Mesenchymal stem cell of the bone marrow (primary cell): ENCODE results near the genes MAGED4, SSX2 and PHF8.

DNA sequence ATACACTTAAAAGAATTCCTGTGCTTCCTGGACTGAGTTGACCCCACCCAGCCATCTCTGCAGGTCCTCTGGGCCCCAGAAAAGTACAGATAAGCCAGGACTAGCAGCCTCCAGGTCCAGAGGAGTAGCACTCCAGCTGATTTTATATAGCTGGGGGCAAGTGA, 170.2 kb downstream of the SHROOM4 start:
- CAGE, long polyA plus RNA = no peak

- CAGE, long polyA plus RNA = no peak
Measured at GRCh38 chrX:51333458-51333784, 799 bp downstream of the NUDT10 start.

DNA sequence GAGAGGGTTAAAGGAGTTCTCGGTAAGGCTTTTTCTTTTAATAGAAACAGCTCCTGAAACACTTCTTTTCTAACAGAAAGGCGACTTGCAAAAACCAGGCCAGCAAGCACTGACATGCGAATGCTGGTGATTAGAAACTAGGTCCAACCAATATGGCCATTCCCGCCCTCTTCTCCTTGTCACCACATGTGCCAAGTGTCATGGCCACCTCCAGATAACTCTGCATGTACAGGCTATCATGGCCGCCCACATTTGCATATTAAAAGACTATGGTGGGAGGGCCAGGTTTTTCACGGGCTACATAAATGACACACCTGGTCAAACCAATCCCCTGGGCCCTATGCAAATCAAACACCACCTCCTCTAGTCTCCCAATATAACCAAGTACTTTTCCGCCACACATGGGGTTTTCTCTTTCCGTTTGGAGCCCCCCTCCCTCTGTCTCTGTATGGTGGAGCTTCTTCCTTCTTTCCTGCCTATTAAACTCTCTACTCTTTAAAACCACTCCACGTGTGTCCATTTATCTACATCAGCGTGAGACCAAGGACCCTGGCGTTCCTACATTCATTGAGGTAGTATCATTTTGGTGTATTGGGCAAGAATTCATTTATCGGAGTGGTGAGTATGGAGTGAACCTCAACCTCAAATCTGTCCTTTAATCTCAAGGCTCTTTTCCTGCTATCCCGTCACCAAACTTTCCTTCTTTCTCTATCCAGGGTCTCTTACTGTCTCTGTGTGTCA, 40.0 kb downstream of the NUDT11 start:
- CAGE, long polyA plus RNA = no peak

DNA sequence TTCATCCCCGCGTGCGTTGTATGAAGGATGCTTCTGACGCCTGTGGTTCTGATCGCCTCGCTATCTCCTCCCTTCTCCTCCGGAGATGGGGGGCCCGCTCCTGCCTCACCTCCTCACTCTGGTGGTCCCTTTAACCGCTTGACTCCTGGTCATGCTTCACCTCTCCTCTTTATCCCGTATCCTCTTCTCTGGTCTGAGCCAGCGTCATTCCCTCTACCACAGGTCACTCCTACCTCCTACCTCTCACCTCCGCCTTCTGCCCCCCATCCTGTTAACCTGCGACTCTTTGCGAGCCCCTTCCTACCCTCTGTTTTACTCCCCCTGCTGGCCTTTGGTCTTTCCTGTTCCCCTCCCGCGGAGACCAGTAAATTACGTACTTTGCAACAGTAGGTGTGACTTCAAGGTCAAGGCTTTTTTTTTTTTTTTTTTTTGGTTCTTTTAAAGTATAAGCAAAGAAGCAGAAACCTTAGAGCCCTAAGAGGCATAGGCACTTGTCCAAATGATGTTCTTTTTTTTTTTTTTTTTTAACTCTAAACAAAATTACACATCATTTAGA, 60.1 kb downstream of the GSPT2 start:
- CAGE, long polyA plus RNA = no peak

DNA sequence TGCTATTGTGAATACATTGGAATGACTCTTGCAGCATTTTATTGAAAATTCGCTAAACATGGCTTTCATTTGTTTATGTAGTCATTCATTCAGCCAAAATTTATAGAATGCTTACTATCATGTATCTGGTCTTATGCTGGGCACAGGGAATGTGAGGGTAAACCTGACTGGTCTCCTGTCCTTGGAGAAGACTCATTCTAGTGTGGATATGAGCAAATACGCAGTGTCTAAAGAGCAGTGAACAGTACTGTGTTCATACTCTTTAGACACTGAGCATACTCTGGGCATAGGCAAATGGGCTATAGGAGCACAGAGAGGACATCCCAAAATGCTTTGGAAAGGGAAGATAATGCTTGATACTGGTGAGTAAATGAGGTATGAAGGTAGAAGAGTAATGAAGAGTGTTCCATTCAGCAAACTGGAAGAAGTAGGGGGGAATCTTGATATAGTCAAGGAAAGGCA, 67.2 kb downstream of the GSPT2 start:
- CAGE, long polyA plus RNA = no peak

GRCh38 chrX:52184598-52185131, at the start of gene MAGED4:
Gene MAGED4 (plus strand): TSS chrX:52184888.
- CAGE, long polyA plus RNA = no peak

DNA sequence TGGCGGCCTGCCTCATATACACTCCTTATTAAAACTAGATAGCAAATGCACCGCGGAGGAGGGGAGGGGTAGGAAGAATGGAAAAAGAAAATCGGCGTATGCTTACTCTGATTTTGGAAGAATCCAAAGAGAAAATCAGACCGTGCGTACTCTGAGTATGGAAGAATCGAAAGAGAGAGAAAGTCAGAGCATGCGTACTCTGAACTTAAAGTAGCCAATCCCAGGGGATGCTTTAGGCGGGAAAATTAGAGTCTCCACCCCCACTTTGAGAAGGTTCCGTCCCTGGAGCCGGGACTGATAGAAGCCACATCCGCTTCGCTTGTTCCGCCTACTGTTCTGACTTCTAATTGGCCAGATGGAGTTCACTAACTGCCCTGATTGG, at the start of gene SSX2:
TSS of gene SSX2 (minus strand) at position 173 of the 382 bp plus-strand sequence.
- CAGE, long polyA plus RNA = no peak

- CAGE, long polyA plus RNA = no peak
Measured at GRCh38 chrX:53145380-53146609, 51.9 kb downstream of the KANTR start.

DNA sequence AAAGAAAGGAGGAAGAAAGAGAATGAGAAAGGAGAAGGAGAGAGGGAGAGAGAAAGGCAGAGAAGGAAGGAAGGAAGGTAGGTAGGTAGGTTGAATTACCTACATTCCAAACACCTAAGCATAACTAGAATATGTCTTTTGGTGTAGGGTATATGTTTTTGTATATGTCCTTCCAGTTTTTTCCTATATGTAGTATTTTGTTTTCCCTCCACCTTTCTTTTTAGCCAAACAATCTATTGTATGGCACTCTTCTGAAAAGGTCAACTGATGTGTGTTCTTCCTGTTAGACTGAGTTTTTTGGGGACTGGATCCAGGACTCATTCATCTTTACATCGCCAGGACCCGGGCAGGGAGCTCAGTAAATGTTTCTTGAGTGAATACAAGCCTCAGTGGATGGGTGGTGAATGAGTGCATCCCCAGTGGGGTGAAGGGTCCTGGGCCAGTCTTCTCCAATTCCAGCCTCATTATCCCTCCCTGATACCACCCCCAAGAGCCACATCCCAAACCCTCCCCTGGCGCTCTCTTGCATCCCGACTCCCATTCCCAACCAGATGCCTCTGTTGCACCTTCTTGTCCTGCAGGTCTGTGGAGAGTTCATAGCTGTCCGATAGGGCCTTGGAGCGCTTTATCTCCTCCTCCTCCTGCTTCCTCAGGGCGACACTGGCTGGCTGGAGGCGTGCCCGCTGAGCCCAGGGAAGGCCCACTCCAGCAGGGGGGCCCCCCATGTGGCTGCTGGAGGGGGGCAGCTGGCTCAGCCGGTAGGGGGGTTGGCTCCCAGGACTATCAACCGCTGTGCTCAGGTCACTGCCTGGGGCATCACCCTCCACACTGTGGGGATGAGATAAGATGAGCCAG, 30.5 kb upstream of the KDM5C start:
- CAGE, long polyA plus RNA = no peak

DNA sequence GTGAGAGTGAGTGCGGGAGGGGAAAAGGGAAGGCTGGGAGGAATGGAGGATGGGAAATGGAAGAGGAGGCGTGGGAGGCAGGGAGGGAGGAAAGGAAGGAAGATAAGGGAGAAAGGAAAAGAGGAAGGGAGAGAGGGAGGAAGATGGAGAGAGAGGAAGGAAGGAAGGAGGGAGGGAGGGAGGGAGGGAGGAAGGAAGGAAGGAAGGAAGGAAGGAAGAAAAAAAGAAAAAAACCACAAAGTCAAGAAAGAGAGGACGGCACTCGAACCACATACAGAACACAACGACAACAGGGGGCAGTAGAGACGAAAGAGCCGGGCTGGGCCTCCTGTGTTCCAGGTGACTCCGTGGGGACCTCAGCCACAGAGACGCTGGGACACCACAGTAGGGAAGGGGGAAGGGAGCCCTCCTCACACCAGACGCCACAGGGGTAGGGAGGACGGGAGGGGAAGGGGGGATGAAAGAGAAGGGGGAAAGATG, 41.4 kb downstream of the IQSEC2 start:
- CAGE, long polyA plus RNA = no peak

DNA sequence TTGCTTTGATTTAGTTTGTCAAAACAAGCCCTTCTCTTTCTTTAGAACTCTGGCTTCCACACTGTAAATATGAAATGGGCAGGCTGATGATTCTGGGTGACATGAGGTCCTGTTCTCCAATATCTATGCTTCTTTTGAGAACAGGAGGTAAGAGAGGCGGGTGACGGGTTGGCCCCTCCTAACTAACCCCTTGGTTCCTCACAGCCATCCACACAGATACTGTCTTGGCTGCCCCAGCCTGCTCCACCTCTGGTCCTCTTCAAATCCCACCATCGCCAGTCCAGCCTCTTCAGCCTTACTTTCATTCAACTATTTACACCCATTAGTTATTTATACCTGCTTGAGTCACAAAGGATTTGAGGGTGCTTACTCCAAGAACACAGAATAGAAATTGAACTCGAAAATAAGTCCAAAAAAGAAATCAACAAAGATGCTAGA, 11.7 kb downstream of the IQSEC2 start:
- CAGE, long polyA plus RNA = no peak

DNA sequence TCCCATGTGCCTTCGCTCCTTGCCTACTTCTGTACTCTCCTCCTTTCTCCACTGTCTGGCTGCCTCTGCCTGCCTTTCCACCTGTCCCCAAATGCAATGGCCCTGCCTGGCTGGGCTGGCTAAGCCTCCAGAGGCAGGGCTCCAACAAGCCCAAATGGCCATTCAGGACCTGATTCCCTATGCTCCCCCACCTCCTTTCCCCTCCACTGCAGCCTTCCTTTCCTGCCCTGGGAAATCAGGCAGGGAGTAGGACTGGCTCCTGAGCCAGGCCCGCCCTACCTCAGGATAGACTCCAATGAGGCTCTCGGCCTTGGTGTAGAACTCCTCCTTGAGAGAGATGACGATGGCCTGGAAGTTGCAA, 42.1 kb downstream of the SMC1A start:
- CAGE, long polyA plus RNA = no peak

- CAGE, long polyA plus RNA = no peak
Measured at GRCh38 chrX:53559115-53559772, 125.1 kb upstream of the HSD17B10 start.

- CAGE, long polyA plus RNA = no peak
Measured at GRCh38 chrX:53561553-53562632, 124.6 kb downstream of the HUWE1 start.

- CAGE, long polyA plus RNA = no peak
Measured at GRCh38 chrX:53590175-53590673, 96.3 kb downstream of the HUWE1 start.

- CAGE, long polyA plus RNA = no peak
Measured at GRCh38 chrX:53616691-53617158, 69.8 kb downstream of the HUWE1 start.

GRCh38 chrX:53684718-53685187, 1.8 kb downstream of the HUWE1 start:
- CAGE, long polyA plus RNA = no peak

DNA sequence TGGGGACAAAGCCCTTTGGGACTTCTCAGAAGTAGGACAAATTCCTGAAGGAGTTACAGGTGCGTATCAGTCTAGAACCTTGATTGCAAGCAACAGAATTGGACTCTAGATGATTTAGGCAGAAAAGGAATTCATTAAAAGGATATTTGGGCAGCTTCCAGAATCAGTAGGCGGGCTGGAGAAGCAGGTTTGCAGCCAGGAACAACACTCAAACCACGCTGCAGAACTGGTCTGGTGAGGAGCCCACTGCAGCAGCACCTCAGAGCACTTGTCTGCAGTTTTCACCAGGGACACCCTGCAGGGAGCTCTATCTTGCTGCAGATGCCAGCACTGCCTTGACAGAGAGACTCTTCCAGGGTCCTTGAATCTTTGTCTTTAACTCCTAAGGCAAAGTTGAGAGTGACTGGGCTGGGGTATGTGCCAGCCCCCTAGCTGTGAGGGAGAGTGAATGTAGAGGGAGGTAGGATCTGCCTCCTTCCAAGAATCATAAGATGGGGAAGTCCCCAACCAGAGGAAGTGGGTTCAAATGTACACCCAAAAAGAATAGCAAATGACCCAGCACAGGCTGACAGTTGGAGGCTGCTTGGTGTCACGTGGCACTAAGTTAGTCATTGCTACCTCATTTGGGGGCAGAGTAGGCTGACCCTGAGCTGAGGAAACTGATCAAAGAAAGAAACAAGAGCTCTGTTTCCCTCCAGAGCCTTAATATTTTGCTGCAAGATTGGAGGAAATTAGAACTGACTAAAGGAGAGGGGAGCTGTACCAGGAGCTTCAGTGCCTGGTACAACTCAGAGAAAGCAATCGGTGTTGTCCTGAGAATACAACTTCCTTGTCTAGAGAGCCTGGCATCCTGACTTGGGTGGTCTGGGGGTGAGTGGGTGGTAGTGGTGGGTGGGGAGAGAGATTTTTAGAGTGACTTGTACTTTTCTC, 28.2 kb upstream of the HUWE1 start:
- CAGE, long polyA plus RNA = no peak

- CAGE, long polyA plus RNA = no peak
Measured at GRCh38 chrX:53831936-53832320, 145.4 kb upstream of the HUWE1 start.

- CAGE, long polyA plus RNA = no peak
Measured at GRCh38 chrX:54043745-54044568, at the start of gene PHF8. Gene PHF8 (minus strand): TSS chrX:54044473.